ENCODE data around the gene ZNF410.

- CAGE, long polyA plus RNA, result no peak
- RRBS, result 3% methylated on average over 6 of the region's 89 CpGs
Observed at GRCh38 chr14:73537219-73538185, 559 bp downstream of the ACOT1 start.

- CAGE, long polyA plus RNA, result no peak
- RRBS, result no CpG with 5 or more reads among the region's 1 CpG
Observed at GRCh38 chr14:73588674-73589011, 3.0 kb upstream of the ACOT4 start.

DNA sequence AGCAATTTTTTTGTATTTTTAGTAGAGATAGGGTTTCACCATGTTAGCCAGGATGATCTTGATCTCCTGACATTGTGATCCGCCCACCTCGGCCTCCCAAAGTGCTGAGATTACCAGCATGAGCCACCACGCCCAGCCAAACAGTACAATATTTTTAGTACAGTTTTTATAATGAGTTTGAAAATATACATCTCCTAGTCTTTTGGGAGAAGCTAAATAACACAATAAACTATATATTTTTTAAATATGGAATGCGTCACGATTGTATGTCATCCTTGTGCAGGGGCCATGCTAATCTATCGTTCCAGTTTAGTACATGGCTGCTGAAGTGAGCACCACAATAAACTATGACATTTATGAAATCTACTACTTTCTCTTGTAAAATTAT lies 14.5 kb downstream of the DNAL1 start:
- CAGE, long polyA plus RNA, result no peak
- RRBS, result no CpG with 5 or more reads among the region's 6 CpGs

DNA sequence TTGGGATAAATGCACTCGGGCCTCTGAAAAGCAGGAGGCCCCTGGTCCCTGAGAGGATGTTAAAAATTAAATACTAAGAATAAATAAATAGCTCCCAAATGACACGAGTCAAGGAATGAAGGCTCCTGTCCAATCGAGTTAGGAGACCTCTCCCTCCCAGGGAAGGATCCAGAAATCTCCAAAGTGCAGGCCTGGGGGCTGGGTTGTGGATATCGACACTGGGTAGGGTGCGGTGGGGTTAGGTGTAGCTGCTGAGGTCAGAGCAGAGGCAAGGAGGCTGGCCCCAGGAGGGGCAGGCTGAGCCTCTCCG lies 3.4 kb upstream of the PNMA1 start:
- CAGE, long polyA plus RNA, result no peak
- RRBS, result no CpG with 5 or more reads among the region's 6 CpGs

- CAGE, long polyA plus RNA, result no peak
- RRBS, result no CpG with 5 or more reads among the region's 14 CpGs
Observed at GRCh38 chr14:73725387-73726507, 11.6 kb upstream of the PNMA1 start.

DNA sequence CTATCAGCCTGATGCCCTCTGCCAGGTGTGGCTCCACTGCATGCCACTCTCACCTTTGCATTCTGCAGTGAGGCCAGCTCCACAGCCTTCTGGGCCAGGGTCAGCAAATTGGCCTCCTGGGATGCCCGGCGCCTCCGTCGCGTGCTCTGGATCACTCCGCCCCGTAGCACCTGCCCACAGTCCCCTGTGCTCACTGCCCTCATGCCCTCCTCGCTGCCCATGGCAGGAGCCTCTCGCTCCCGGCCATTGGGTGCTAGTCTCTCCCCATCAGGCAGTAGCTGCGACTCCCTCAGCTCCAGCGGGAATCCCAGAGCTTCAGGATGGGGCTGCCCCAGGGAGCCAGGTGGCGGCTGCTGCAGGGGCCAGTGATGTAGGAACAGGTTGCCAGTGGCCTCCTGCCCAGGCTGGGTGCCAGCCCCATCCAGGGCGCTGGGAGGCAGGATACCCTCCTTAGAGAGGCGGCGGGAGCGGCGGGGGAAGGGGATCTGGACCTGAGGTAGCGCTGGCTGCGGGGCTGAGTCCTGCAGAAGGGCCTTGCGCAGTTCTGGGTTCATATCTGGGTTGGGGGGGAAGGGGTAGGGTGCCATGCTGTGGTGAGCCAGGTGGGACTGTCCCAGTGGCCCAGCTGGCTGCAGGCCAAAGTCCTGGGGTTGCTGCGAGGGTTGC lies 21.5 kb downstream of the MIDEAS start:
- CAGE, long polyA plus RNA, result no peak
- RRBS, result no CpG with 5 or more reads among the region's 22 CpGs

GRCh38 chr14:73757567-73758281 lies 2.4 kb downstream of the MIDEAS start:
- CAGE, long polyA plus RNA, result no peak
- RRBS, result no CpG with 5 or more reads among the region's 9 CpGs

DNA sequence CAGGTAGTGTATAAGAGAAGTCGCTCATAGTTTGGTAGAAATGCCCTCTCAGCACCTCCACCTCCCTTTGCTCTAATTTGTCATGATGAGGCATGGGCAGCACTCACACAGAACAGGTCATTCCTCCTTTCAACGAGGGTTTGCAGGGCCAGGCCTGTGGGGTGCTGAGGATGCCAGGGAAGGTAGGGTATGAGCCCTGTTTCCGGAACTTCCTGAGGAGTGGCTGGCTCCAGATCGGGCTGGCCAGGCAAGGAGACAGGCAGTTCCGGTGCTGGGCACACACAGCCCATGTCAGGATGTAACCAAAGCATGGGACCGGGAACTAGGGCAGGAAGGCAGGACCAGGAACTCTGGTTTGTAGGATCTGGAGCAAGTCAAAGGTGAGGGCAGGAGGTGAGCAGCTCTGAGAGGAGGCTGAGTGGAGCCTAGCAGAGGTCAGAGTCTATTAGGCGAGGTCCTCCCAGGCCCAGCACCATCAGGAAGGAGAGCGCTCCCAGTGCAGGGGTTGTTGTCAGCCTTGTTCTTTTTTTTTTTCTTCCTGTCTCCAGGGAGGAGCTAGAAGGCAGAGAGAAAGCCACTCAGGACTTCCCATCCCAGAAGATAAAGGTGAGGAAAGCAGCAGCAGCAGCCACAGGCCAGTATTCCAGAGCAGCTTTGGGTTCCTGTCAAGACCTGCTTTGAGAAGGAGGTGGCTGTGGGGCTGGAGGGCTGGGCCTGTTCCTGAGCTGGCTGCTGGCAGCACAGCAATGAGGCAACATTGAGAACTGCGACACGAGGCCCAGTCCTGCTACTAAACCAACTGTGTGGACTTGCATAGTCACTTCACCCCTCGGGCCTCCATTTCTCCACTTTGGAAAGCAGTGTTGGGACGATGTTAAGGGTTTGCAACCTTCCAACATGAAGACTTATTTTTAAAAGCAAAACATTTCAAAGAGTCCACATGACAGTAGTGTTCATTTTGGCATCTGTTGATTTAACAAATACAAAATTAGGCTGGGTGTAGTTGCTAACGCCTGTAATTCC lies 42.5 kb upstream of the MIDEAS start:
- CAGE, long polyA plus RNA, result no peak
- RRBS, result 89% methylated on average over 3 of the region's 13 CpGs

- CAGE, long polyA plus RNA, result start-site peak on the plus strand at chr14:73886757-73886889, 2,202 and 883 reads in 2 replicates
- RRBS, result under 1% methylated on average over 15 of the region's 67 CpGs
Observed at GRCh38 chr14:73886112-73887103, at the start of gene ZNF410. ZNF410 (plus strand) TSS chr14:73886859.

GRCh38 chr14:74401925-74402511 lies 24.0 kb downstream of the SYNDIG1L start:
- CAGE, long polyA plus RNA, result no peak
- RRBS, result no CpG with 5 or more reads among the region's 10 CpGs

DNA sequence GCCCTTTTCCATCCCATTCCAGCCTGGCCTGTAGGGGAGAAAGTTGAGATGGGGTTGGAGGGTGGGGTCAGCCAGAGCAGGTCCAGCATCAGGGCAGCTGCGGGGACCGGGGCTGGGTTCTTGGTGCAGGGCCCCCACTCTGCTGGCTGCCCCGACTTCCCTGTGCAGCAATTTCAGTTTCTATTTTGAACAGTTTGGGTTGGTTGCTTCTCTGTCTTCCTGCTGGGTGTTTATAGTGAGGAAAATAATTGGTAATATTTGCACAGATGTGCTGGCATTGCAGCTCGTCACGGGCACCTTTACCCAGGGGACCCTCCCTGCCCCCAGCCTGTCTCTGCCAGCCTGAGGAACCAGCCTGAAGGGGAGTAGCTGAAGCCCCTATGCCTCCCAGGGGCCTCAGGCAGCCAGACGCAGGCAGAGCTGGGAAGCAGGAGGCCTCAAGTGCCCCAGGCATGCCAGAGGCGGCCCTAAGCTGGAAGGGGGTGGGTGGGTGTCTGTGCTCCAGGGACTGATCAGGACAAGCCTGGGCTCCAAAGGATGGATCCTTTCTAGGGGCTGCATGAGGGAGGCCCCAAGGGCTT lies 23.2 kb downstream of the SYNDIG1L start:
- CAGE, long polyA plus RNA, result no peak
- RRBS, result no CpG with 5 or more reads among the region's 7 CpGs

DNA sequence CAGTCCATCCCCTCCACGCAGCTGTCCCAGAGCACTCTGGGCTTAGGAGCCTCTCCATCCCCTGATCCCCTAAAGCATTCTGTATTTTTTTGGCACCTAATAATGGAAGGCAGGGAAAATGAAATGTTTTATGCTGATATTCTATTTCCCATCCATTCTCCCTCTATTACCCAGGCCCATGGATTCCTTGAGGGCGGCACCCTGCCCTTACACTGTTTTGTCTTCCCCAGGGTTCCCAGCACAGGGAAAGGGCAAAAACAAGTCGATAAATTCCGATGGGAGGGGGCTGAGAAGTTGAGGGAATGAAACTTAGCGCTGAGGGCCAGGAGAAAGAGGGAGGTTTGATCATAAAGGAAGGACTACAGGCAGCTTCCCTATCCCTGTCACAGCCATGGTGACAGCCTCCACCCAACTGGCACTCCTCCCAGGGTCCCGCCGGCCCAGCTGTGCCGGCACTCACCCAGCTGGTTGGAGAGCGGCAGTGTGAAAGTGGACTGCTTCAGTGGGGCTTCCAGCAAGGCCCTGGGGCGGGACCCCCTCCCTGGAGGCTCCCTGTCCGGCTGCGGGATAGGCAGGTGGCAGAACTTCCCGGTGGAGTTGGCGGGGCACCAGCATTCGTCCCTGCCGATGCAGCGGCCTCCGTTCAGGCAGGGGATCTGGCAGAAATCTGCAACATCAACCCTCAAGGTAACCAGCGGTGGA lies 58.3 kb downstream of the ISCA2 start:
- CAGE, long polyA plus RNA, result no peak
- RRBS, result 21% methylated on average over 4 of the region's 19 CpGs

- CAGE, long polyA plus RNA, result no peak
- RRBS, result no CpG with 5 or more reads among the region's 8 CpGs
Observed at GRCh38 chr14:74652712-74653484, 40.9 kb upstream of the LTBP2 start.

GRCh38 chr14:74739963-74740213 lies 23.2 kb upstream of the YLPM1 start:
- CAGE, long polyA plus RNA, result no peak
- RRBS, result no CpG with 5 or more reads among the region's 3 CpGs

GRCh38 chr14:74904682-74905283 lies 18.3 kb downstream of the RPS6KL1 start:
- CAGE, long polyA plus RNA, result no peak
- RRBS, result no CpG with 5 or more reads among the region's 4 CpGs

- CAGE, long polyA plus RNA, result no peak
- RRBS, result no CpG with 5 or more reads among the region's 16 CpGs
Observed at GRCh38 chr14:74973093-74973702, 17.8 kb upstream of the PGF start.

DNA sequence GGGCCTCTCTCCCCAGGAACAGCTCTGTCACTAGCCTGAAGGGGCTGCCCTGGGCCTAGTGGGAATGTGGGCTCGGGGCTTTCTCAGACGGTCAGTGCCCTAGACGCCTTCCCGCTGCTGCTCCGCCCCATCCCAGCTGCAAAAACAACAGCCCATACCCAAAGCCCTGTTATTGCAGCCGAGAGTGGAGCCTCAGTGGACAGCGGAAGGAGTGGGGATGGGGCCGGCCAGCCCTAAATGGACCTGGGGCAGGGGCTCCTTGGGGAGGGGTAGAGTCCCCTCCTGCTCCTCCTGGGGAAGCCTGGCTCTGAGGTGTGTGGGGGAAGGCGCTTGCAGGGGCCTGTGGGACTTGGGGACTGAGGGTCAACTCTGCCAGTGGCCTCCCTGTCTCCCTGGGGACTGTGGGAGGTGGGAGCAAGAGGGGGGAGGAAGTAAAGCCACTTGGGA lies 18.1 kb upstream of the EIF2B2 start:
- CAGE, long polyA plus RNA, result no peak
- RRBS, result no CpG with 5 or more reads among the region's 9 CpGs

- CAGE, long polyA plus RNA, result no peak
- RRBS, result no CpG with 5 or more reads among the region's 14 CpGs
Observed at GRCh38 chr14:75070165-75070817, 850 bp downstream of the ZC2HC1C start.

- CAGE, long polyA plus RNA, result no peak
- RRBS, result no CpG with 5 or more reads among the region's 5 CpGs
Observed at GRCh38 chr14:75184015-75184404, 7.6 kb upstream of the TMED10 start.

DNA sequence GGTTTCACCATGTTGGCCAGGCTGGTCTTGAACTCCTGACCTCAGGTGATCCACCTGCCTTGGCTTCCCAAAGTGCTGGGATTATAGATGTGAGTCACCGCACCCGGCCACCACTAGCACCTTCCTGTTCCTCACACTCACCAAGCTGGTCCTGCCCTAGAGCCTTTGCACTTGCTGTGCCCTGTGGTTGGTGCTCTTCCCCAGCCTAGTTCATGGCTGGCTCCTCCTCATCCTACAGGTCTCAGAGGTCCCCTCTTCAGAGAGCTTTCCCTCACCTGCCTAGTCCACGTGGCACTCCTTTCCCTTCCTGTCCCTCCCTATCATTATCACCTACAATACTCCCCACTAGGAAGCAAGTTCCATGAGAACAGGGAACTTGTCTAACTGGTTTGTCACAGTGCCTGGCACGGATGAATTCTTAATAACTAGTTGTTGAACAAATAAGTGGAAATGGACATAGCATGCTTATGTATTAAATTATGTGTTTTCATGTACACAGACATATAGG lies 24.0 kb upstream of the TMED10 start:
- CAGE, long polyA plus RNA, result no peak
- RRBS, result no CpG with 5 or more reads among the region's 4 CpGs

Measured in BJ (cell line).